PC-3 (cell line): ENCODE measurements around the gene ZNF839.

GRCh38 chr14:101820949-101822053, 59.8 kb downstream of the PPP2R5C start:
- RAMPAGE, long total RNA: no peak

DNA sequence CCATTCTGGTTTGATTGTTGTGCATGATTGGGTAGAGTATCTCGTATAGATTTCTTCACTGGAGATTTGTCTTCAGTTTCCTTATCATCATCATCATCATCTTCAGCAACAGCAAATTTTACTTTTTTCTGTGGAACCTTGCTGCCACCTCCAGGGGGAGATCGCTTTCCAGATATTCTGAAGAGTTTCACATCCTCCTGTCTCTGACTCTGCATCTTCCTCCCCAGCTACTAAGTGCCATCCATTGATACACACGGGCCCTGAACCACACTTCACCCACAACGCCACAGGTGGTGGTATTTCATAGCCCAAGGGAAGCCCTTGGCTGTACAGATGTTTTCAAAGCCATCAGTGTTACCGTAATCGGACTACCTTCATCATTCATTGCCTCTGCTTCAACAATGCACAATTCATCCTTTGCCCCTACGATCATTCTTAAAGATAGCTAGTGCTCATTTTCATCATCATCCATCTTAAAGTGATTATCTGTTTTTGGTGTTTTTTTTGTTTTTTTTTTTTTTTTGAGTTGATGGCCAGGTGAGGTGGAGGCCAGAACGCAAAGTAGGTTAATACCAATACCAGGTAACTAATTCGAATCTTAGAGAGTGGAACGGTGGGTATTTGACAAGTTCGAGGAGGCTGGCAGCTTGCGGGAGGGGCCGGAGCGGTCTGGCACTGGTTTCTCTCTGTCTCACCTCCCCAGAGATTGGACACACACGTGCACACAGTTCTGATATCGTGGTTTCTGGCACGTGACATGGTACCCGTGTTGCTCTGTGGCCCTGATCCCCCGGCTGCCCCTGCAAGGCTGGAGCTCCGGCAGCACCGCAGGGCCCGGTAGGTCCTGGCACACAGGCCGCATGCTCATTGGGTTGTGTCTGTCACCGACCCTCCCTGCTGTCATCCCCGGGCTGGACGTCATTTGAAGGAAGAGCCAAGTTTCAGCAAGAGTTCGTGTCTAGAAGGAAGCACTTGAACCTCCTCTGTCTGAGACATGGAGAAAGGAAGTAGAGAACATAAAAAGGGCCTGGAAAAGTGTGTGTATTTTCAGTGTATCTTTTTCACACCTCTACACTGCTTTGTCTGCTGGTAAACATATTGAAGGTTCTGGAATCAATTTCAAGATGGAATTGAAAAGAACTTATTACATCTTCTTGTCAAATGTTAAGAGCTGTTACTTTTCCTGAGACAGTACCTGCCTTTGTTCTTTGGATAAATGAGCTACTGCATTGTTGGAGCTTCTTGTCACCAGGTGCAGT, 82.6 kb downstream of the PPP2R5C start:
- RAMPAGE, long total RNA: no peak

GRCh38 chr14:101929504-101929885, 34.9 kb upstream of the DYNC1H1 start:
- RAMPAGE, long total RNA: no peak

GRCh38 chr14:102016566-102017395, 52.4 kb downstream of the DYNC1H1 start:
- RAMPAGE, long total RNA: no peak

- RAMPAGE, long total RNA: no peak
These were observed 10.0 kb downstream of the HSP90AA1 start for GRCh38 chr14:102076849-102077302.

- RAMPAGE, long total RNA: no peak
These were observed 7.9 kb downstream of the HSP90AA1 start for GRCh38 chr14:102078594-102079791.

DNA sequence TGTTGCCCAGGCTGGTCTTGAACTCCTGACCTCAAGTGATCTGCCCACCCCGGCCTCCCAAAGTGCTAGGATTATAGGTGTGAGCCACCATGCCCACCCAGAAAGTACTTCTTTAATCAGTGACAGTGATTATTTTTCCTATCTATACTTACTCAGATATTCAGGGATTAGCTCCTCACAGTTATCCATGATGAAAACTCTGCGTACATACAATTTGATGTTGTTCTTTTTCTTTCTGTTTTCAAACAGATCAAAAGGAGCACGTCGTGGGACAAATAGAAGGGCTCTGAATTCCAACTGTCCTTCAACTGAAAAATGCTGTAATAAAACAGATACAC, 2.6 kb downstream of the HSP90AA1 start:
- RAMPAGE, long total RNA: no peak

DNA sequence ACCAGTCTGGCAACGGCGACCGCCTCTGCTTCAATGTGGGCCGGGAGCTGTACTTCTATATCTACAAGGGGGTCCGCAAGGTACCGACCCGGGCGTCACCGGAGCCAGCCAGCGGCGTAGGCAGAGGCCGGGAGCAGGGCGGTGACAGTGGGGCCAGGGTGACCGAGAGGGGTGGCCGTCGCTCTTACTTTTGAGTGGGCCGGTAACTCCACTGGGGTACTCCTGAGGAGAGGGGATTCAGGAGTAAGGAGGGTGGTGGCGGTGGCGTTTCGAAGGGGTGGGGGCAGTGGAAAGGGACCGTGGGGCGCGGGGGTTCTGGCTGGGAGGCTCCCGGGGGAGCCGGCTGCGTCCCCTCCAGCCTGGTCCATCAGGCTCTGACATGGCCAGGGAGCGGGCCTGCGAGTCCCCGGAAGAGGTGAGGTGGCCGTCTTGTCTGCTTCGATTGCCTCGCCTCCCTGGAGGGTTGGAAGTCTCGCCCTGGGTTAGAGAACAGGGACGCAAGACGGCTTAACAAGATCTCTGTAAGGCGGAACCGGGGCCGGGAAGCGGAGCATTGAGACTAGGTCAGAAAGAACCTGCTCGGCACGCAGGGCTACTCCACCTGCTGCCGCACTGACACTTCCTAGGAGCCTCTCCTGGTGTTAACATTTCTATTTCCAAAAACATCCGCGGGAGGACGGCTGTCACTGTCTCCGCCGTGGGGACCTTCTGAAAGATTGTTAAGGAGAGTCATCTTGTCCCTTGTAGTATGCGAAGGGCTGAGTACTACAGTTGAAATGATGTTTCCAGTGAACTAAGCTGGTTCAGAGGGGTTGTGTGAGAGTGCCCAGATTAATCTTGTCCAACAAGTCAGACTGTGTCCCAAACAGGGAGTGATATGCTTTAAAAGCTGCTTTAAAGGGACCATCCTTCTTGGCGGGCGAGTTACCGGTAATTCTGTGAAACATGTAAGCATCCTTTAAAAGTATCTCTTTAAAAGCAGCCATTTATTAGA, 693 bp downstream of the WDR20 start:
- RAMPAGE, long total RNA: no peak

- RAMPAGE, long total RNA: no peak
These were observed 51.4 kb downstream of the WDR20 start for GRCh38 chr14:102191004-102191582.

DNA sequence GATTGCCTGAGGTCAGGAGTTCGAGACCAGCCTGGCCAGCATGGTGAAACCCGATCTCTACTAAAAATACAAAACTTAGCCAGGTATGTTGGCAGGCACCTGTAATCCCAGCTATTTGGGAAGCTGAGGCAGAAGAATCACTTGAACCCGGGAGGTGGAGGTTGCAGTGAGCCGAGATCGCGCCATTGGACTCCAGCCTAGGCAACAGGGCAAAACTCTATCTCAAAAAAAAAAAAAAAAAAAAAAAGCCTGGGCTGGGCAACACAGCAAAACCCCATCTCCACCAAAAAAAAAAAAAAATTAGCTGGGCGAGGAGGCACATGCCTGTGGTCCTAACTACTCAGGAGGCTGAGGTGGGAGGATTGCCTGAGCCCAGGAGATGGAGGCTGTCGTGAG, 4.9 kb downstream of the MOK start:
- RAMPAGE, long total RNA: no peak

- RAMPAGE, long total RNA: no peak
These were observed at the start of gene ZNF839 for GRCh38 chr14:102318998-102320058. Gene ZNF839, plus strand, starts transcription at chr14:102319746.

GRCh38 chr14:102464723-102465553, 44.6 kb downstream of the ANKRD9 start:
- RAMPAGE, long total RNA: no peak

DNA sequence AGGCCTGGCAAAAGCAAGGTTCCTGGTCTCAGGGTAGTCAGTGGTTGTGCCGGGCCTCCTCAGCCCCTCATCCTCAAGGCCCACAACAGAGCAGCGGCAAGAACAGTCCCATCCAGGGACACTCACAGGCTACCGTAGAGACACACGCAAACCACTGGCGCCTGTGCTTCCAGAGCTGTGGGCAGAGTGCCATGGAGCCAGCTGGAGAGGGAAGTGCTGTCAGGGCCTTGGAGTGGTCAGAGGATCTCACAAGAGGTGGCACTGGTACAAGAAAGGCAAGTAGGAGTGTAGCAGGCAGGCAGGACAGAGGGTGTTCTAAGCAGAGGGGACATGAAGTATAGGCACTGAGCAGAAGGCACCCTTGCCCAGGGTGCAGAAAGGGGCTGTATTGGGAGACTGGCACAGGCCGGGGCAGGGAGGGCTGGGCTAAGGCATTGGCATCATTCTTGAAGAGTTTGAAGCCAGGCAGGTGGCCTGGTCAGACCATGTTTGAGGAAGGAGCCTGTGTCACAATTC, 34.6 kb downstream of the ANKRD9 start:
- RAMPAGE, long total RNA: no peak

DNA sequence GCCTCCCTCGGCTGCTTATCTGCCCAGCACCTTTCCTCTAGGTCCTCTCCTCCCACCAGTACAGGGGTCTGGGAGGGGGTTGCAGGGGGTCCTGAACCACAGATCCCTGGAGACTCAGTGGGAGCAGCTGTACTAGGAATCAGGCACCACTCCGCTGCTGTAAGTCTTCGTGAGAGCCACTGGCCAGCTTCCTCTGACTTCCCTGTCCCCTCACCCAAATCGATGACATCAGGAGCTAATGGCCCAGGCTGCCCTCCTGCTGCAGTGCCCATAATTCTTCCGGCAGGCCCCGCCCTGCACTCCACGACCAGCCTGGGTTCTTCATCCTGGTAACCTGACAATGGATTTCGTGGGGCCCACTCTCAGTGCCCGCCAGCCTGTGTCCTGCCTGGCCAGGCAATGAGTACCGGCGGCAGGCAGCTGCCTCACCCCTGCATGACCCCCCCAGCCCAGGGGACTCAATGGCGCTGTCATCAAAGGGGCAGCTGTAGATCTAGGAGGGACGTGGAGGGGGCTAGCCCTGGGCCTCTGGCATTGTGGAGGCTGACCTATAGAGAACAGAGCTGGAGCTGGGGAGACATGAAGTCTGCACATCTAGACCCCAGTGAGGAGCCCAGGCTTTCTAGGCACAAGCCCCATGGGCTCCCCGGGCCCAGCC, 4.9 kb downstream of the ANKRD9 start:
- RAMPAGE, long total RNA: no peak

DNA sequence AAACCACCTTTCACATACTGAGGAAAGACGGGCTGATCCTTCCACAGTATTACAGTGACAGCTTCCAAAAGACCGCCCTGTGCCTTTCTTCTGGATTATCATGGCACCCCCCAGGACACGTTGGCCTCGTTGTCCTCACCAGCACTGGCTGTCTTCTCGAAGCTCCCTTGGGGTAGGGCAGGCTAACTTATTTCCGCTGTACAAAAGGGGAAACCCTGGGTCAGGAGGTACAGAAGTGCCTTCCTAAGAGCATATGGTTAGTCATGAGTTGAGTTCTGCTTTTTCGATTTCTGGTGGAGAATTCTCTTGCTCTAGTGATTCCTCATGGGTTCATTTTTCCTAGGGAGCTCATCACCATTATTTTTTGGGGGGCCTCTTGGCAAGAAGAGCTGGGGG, 9.0 kb upstream of the TRAF3 start:
- RAMPAGE, long total RNA: no peak

DNA sequence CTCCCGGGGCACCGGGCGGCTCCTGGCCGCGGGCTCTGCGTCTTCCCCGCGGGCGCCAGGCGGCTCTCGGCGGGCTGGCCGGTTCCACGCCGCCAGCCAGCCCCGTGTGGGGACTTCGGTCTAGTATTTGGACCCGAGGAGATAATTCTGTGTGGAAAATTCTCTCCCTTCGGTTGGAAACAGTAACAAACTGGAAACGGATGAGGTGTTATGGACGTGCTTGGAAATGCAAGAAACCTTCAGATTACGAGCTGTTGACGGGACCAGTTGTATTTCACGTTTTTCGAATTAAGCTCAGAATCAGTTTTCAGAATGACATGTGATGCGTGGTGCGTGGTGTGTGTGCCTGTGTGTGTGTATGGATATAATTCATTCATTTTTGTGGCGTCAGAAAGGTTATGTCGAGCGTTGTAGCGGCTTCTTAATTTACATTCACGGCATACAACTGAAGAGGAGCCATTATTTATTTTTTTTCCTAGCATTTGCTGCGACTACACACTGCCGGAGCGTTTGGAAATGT, 1.1 kb downstream of the TRAF3 start:
- RAMPAGE, long total RNA: no peak

DNA sequence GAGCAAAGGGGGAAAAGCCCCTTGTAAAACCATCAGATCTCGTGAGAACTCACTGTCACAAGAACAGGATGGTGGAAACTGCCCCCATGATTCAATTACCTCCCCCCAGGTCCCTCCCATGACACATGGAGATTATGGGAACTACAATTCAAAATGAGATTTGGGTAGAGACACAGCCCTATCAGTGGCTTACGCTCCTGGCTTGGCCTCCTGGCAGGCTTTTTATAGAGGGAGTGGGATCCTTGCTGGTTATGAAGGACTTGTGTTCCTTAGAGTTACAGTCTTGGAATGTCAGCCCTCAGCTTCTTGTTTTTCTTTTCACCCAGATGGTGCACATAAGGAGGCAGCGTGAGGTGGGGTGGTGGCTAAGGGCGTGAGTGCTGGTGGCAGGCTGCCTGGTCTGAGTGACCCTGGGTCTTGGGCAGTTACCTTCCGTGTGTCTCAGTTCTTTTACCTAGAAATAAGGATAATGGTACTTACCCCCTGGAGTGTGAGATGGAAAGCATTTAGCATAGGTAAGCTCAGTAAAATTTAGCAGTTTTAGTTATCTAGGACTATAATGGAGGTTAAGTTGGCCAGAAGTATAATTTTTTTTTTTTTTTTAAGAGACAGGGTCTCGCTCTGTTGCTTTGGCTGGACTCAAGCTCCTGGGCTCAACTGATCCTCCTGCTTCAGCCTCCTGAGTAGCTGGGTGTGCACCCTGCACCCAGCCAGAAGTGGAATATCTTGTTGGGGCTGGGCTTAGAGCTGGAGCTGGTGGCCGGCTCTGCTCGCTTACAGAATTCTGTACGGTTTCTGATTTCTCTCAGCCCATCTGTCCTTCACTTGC, 26.0 kb downstream of the TRAF3 start:
- RAMPAGE, long total RNA: no peak

- RAMPAGE, long total RNA: no peak
These were observed 17.0 kb upstream of the AMN start for GRCh38 chr14:102905327-102906014.

DNA sequence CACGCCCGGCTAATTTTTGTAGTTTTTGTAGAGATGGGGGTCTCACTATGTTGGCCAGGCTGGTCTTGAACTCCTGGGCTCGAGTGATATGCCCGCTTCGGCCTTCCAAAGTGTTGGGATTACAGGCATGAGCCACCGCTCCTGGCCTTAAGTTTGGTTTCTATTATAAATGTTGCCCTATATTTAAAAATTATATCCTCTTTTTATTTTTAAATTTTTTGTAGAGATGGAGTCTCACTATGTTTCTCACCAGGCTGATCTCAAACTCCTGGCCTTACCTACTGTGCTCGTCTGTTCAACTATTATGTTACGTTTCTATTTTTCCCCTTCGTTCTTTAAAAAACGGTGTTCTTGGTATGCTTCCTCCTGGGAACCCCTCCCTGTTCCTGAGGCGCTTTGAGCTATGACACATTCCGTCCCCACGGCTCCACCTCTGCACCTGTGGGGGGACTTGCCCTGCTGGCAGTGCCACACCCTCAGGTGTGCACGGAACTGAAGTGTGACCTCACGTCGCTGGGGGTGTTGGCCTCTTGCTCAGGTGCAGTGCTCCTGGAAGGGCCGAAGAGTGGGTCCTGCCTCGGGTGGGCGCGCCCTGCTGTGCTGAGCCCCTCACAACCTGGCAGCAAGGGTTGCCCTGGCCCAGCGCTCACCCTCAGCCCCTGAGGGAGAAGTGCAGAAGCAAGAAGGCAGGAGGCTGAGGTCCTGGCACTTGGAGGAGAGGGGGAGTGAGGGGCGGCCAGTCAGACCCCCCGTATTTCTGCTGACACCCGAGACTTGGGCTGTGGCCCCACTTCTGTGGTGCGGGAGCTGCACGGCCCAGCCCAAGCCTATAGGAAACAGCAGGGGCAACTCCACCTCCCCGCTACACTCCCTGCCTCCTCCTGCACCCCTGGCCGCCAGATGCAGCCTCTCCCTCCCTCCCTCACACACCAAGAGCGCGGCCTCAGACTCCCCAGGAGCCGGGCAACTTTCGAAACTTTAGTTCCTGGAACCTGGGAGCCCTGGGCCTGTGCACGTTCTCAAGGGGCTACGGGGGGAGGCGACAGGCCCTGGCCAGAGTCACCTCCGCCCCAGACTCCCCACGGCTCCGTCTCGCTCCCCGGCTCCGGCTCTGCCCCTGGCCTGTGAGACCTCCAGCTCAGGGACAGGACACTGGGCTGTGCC, 5.0 kb downstream of the AMN start:
- RAMPAGE, long total RNA: no peak

DNA sequence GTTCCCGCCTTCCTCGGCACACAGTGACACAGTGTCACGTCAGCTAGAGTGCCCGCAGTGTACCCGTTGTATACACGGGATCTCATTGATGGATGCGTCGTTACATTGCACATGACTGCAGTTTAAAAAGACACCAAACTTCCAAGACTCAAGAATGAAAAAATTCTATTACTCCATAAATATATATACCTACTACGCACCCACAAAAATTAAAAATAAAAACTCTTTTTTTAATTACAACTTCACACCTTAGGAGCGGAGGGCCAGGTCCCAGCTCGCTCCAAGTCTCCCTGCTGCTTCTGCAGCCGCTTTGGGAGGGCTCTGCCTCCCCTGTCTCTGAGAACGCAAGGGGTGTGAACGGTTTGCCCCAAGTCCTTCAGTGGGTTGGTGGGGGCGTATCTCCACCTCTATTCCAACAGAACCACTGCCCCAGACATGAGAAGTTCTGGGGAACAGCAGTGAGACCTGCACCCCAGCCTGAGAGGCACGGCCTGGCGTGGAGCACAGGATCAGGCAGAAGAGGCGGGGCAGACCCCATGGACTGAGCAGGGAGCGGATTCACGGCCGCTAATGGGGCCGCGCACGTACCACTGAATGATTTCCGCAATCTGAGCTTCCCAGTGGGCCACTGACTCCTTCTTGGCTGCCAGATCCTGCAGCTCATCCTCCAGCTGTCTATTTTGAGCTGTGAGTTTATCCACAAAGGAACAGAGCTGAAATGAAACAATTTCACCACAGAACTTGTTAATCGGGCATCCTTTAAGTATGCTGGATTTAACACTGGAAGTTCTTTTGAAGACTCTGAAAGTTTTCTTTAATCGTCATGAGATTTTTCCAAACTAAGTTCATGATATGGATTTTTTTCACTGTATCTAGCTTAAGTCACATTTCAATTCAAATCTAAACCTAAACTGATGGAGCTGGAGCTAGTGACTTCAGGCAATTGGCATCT, 44.3 kb downstream of the AMN start:
- RAMPAGE, long total RNA: no peak